Heart right ventricle (tissue), 2 donors: ENCODE measurements around a stretch of chr3.

DNA sequence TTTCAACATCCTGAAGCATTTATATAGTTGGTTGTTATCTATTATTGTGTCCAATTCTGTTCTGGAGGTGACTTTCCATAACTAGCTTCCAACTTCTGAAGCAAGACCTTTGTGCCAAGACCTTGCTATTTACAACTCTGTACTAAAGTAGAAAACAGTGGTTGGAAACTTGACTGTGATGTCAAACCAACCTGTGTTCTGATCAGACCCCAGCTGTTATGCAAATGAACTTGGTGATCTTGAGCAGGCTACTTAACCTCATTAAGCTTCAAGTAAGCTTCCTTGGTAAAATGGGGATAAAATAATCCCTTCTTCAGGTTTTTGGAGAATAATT, 178.8 kb downstream of the SLC9A9 start:
- PRO-cap, 2 experiments, result no peak in any of the 2 experiments

- PRO-cap, 2 experiments, result peak in 1 of 2 experiments; most common plus-strand start chr3:143973081 (in 1); most common minus-strand start chr3:143973281 (in 1)
These were observed 1.4 kb downstream of the DIPK2A start for GRCh38 chr3:143973015-143973513.

GRCh38 chr3:146143725-146144503, 17.1 kb downstream of the PLOD2 start:
- PRO-cap, 2 experiments, result no peak in any of the 2 experiments

DNA sequence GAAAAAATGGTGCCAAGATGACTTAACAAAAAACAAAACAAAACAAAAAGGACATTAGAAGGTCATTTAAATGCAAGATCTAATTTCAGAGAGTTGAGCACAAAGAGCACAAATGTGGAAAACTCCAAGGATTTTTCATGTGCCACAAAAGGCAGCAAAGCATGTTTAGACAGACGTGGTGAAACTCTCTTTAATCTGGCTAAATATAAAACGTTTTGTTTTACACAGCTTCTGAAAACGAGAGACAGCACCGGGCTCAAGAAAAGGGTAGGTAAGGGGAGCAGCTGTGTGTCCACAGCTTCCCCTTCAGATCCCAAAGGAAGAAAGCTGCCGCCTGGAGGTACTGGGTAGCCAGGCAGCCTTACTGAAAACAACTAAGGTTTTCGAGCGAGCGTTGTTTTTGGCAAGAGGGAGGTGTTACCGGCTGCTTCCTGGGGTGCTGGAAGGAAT, 953 bp downstream of the PLOD2 start:
- PRO-cap, 2 experiments, result peak in 2 of 2 experiments; most common plus-strand start position 309 of the sequence (in 1); most common minus-strand start position 315 of the sequence (in 1)

GRCh38 chr3:146221294-146221608, 29.7 kb downstream of the PLSCR4 start:
- PRO-cap, 2 experiments, result peak in 1 of 2 experiments; most common plus-strand start chr3:146221487 (in 1)

- PRO-cap, 2 experiments, result peak in 1 of 2 experiments; most common plus-strand start chr3:146242176 (in 1)
These were observed 9.0 kb downstream of the PLSCR4 start for GRCh38 chr3:146241709-146242463.

DNA sequence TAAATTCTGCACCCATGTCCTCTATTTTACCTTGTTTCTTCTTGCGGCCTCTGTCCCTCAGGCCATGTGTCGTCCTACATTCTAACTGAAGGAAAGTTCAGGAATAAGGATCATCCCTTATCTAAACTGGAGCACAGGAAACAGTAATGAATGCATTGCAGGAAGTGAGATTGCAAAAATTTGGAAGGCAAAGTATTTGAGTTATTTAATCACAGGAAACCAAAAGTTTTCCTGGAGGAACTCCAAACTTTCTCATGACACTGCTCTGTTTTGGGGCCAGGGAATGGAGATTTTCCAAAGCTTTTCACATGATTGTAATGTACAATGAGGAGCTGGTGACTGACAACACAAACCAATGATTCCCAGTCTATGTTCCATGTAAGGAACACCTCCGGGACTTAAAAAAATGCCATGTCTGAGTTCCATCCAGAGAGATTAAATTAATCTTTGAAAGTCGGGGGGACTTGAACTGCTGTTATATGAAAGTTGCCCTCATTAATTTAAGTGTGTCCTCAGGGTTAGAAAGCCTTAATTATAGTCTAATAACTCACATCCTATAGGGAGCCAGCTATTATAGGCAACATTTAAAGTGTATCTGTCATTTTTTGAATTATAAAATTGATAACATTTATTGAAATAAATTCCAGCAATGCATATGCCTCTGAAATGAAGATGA, 57.9 kb upstream of the PLSCR4 start:
- PRO-cap, 2 experiments, result peak in 1 of 2 experiments; most common plus-strand start position 317 of the sequence (in 1); most common minus-strand start position 87 of the sequence (in 1)

DNA sequence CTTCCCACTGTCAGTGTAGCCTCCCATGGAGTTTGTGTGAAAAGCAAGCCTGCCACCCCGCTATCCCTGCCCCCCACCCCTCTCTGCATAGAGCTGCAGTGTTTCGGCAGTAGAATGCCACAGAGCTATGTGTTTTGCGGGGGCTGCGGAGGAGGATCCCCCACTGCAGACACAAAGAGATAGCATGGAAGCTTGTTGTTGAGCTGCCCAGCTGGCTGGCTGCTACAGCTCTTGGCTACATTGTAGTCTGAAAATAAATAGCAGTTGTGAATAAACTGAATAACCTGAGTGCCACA, 53.2 kb upstream of the PLSCR5 start:
- PRO-cap, 2 experiments, result no peak in any of the 2 experiments

DNA sequence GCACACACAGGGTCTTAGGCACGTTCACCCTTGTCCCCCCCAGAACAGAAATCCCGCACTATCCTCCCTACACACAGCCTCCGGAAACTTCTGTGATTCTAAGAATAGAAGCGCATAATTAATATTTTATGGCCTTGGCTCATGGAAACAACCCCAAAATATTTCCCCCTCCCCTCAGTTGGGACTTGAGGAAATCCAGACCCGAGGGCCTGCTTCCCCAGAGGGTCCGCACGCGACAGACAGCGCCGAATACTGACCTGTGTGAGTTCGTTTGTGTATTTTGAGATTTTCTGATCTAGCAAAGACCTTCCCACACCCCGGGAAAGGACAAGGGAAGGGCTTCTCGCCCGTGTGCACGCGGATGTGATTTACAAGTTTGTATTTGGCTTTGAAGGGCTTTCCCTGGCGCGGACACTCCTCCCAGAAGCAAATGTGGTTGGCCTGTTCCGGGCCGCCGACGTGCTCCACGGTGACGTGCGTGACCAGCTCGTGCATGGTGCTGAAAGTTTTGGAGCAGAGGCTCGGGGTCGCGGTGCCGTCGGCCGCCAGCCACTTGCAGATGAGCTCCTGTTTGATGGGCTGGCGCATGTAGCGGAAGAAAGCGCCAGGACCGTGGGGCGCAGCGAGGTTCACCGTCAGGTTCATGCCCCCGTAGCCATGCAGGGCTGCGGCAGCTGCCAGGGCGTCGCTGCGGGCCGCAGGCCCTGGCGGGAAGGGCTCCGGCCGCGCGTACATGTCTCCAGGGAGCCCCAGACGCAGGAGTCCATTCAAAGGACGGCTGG, 10.6 kb downstream of the ZIC4 start:
- PRO-cap, 2 experiments, result no peak in any of the 2 experiments

- PRO-cap, 2 experiments, result no peak in any of the 2 experiments
These were observed 16.1 kb upstream of the GYG1 start for GRCh38 chr3:148975059-148975740.

GRCh38 chr3:149355949-149356623, 21.4 kb downstream of the TM4SF1 start:
- PRO-cap, 2 experiments, result no peak in any of the 2 experiments

- PRO-cap, 2 experiments, result no peak in any of the 2 experiments
These were observed 3.6 kb downstream of the TM4SF1 start for GRCh38 chr3:149373675-149374340.

GRCh38 chr3:149531417-149532048, 57.0 kb downstream of the TM4SF4 start:
- PRO-cap, 2 experiments, result no peak in any of the 2 experiments

DNA sequence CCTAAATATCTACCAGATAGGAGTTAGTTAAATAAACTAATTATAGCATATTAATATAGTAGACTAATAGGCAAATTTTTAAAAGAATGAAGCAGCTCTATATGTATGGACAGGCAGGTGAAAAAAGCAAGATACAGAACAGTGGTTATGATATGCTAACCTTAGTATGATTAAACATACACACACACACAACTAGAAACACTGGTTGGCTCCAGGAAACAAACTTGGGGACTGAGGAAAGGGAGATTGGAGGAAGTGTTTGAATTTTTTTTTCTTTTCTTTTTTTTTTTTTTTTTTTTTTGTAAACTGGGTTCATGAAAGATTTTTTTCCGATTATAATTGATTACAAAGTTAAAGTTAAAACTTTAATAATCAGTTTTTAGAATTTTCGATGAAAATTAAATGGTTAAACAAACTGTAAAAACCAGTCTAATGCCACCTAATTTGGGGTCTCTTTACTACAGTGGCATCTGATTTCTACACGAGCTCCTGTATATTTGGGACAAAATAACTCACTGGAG, 86.8 kb downstream of the WWTR1 start:
- PRO-cap, 2 experiments, result no peak in any of the 2 experiments

GRCh38 chr3:149638405-149639293, 19.2 kb downstream of the WWTR1 start:
- PRO-cap, 2 experiments, result no peak in any of the 2 experiments

- PRO-cap, 2 experiments, result no peak in any of the 2 experiments
These were observed 43.3 kb upstream of the WWTR1 start for GRCh38 chr3:149701062-149701581.

GRCh38 chr3:149701937-149702361, 44.1 kb upstream of the WWTR1 start:
- PRO-cap, 2 experiments, result no peak in any of the 2 experiments

- PRO-cap, 2 experiments, result no peak in any of the 2 experiments
These were observed 159 bp downstream of the PFN2 start for GRCh38 chr3:149970682-149970789.

DNA sequence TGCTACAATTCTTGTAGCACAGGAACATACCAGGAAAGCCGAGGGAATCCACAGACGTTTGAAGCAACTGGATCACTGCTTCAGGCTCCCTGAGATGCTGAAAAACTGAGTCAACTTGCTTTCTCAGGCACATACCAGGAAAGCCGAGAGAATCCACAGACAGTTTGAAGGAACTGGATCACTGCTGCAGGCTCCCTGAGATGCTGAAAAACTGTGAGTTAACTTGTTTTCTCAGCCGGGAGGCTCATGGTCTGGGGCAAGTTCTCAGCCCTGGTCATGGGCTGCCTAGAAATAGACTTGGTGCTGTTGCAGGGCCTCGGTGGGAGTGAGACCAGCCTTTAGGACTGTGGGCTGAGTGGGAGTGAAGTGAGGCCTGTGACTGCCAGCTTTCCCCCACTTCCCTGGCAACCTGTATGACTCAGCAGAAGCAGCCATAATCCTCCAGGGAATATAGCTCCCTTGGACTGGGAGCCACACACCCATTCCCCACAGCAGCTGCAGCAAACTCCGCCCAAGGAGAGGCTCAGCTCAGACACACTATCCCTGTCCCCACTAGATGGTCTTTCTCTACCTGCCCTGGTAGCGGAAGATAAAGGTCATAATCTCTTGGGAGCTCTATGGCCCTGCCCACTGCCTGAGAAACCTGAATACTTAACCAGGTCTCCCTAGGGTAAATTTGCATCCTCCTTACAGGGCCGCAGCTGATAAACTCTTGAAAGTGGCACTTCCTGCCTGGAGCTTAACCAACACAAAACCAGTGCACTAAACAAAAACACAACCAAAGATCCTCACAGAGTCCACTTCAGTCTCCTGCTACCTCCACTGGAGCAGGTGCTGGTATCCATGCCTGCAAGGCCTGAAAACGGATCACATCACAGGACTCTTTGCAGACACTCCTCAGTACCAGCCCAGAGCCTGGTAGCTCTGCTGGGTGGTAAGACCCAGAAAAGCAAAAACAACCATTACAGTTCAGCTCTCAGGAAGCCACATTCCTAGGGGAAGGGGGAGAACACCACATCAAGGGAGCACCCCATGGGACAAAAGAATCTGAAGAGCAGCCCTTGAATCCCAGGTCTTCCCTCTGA, 52.1 kb upstream of the PFN2 start:
- PRO-cap, 2 experiments, result no peak in any of the 2 experiments

GRCh38 chr3:150237384-150238001, 170.6 kb upstream of the TSC22D2 start:
- PRO-cap, 2 experiments, result no peak in any of the 2 experiments